ENCODE data around the genes NSUN5, FKBP6, BCL7B and TBL2.

DNA sequence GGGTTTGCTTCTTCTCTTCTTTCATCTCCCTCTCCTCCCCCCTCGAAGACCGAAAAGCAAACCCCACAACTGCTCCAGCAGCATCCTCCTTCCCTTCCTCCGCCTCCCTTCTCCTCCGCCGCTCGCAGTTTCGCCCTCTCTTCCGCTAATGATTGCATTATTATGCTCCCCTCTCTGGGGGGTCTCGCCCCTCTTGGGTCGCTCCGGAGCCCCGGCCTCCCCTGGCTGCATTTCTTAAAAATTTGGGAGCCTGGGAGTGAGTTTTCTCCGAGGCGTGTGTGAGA lies 467 bp downstream of the AUTS2 start:
- PRO-cap = no peak
- RRBS, 2 experiments = no CpG with 5 or more reads among the region's 14 CpGs

DNA sequence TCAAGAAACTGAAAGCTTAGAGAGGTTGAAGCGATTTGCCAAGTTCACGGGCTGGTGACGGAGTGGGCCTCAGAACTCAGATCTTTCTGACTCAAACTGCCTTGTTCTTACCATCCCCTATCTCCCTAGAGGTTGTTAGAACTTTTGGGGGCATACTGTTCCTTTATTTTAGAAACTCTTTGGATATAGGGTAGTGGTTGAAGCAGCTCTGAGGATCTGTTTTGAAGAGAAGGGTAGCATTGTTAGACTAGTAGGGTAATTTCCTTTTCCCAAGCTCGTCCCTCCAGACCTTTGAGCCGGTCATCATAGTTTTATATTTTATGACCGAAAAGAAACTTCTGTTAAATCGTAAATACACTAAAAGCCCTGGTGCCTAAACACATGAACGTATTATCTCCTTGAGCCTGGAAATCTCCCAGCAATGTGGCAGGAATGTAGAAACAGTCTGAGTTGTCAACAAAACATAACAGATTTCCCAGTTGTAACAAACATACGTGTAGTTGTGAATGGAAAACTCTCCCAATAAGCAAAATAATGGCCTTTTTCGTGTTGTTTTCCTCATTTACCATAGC lies 541.6 kb upstream of the GALNT17 start:
- PRO-cap = no peak
- RRBS, 2 experiments = no CpG with 5 or more reads among the region's 10 CpGs

GRCh38 chr7:70696086-70696888 lies 435.7 kb upstream of the GALNT17 start:
- PRO-cap = no peak
- RRBS, 2 experiments = no CpG with 5 or more reads among the region's 12 CpGs

DNA sequence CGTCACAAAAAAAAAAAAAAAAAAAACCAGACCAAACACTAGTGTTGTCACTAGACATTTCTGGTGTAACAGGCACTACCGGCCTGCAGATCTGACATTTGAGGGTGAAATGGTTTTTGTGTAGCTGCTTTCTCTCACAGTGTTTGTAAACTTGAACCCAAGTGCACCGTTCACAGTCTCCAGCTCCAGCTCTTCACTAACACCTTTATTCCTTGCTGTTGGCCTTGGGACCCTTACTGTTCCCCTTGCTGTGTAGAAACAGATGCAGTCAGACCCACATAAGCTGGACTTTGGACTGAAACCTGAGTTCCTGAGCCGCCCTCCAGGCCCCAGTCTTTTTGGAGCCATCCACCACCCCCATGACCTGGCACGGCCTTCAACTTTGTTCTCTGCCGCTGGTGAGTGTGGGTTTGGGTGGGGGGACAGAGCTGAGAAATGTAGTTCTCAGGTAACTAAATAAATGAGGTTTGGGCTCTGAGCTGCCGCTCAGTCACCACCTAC lies 350.5 kb upstream of the GALNT17 start:
- PRO-cap = no peak
- RRBS, 2 experiments = no CpG with 5 or more reads among the region's 7 CpGs

GRCh38 chr7:71630391-71630865 lies 498.5 kb downstream of the GALNT17 start:
- PRO-cap = no peak
- RRBS, 2 experiments = no CpG with 5 or more reads among the region's 3 CpGs

GRCh38 chr7:72840344-72840658 lies 12.3 kb upstream of the TYW1B start:
- PRO-cap = no peak
- RRBS, 2 experiments = no CpG with 5 or more reads among the region's 4 CpGs

- PRO-cap = no peak
- RRBS, 2 experiments = no CpG with 5 or more reads among the region's 8 CpGs
These were observed 9.8 kb upstream of the POM121 start for GRCh38 chr7:72914974-72915609.

GRCh38 chr7:73308725-73309212 lies at the start of gene NSUN5:
Gene NSUN5, minus strand, starts transcription at chr7:73308826.
- PRO-cap = bidirectional peak, plus-strand start at chr7:73308915, minus-strand start at chr7:73308816
- RRBS, 2 experiments = 2 to 3% methylated on average over 2 of the region's 36 CpGs

GRCh38 chr7:73324047-73324949 lies 3.6 kb downstream of the TRIM50 start:
- PRO-cap = bidirectional peak, plus-strand start at chr7:73324238, minus-strand start at chr7:73324230
- RRBS, 2 experiments = 82 to 83% methylated on average over 3 of the region's 31 CpGs

DNA sequence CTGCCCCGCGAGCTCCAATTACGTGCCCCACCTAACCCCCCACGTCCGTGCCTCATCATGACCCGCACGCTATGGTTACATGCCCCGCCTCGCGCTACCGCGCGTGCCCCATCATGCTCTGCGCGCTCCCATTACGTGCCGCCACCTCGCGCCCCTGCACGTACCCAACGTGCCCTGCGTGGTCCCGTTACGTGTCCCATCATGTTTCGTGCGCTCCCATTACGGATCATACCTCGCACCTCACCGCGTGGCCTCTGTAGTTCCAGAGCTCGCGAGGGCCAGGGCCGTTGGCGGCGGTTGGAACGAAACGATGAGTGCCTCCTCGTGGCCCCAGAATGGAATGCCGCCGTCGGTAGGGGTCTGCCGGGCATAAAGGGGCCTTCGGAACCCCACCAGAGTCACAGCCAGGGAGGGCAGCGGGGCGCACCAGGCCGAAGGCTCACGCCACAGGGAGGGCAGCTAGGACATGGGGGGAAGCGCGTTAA lies at the start of gene FKBP6:
TSS of gene FKBP6 (plus strand) at position 199 of the 485 bp plus-strand sequence.
- PRO-cap = no peak
- RRBS, 2 experiments = no CpG with 5 or more reads among the region's 49 CpGs

DNA sequence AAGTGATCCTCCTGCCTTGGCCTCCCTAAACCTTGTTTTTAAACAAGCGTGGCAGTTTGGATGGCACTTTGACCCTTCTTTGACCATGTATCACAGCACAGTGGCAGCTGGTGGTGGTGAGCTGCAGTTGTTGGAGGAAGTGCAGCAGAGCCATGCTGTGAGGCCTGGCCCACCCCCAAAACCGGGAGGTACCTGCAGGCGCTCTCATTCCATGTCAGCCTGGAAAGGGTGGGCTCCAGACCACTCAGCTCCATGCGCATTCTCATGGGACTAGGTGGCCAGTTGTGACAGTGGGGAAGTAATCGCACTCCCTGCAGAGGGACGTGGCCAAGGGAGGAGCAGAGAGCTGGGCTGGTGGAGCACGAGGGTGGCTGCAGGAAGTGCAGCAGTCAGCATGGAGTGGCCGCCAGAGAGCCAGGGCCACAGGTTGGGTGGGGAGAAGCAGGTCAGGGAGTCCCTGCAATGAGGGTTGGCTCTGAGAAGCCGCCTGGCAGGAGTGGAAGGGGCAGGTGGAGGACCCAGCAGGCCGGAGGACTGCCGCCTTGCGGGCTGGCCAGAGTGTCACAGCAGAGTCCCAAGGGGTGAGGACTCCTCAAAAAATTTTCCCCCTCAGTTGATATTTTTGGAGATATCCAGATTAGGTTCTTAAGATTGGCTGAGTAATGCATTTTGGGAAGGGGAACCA lies 26.1 kb downstream of the FKBP6 start:
- PRO-cap = no peak
- RRBS, 2 experiments = no CpG with 5 or more reads among the region's 12 CpGs

- PRO-cap = bidirectional peak, plus-strand start at chr7:73399627, minus-strand start at chr7:73399567
- RRBS, 2 experiments = no CpG with 5 or more reads among the region's 17 CpGs
These were observed 34.3 kb upstream of the FZD9 start for GRCh38 chr7:73399175-73399803.

DNA sequence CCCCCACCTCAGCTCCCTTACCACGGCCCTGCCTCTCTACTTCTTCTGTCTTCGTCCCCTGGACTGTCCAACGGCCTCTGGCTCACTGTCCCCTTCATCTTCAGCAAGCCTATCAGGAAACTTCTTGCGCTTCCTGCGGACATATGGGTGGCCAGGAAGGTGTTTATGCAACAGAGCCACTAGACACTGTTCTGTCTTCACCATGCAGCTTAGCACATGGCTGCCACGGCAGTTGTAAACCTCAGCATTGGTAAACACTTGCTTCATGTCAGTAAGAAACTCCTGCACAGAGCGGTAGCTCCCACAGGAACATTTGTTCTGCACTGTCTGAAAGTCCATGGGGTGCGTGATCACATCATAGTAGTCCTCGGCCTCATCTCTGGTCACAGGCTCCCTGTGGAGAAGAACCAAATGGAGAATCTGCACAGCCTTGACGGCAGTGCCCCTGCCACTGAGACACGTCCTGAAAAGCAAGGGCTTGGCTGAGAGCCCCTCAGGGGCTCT lies 8.6 kb downstream of the FZD9 start:
- PRO-cap = no peak
- RRBS, 2 experiments = no CpG with 5 or more reads among the region's 11 CpGs

DNA sequence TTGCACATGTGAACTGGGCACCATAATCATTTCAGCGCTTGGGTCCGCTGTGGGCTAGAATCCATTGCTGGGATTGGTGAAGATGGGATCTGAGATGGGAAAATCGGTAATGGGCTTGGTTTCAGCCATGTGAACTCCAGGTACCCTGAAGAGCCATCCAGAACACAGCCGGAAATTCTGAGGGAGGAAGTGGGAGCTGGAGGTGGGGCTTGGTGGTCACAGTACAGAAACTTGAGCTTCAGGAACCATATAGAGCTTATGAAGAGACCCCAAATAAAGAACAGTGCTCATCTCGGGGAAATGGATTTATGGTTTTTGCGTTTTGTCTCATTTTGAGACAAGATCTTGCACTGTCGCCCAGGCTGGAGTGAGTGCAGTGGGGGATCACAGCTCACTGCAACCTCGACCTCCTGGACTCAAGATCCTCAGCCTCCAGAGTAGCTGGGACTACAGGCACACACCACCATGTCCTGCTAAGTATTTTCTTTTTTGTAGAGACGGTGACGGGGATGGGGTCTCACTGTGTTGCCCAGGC lies 3.5 kb upstream of the BAZ1B start:
- PRO-cap = no peak
- RRBS, 2 experiments = no CpG with 5 or more reads among the region's 10 CpGs

- PRO-cap = no peak
- RRBS, 2 experiments = 90 to 100% methylated on average over 2 to 3 of the region's 33 CpGs
These were observed 14.6 kb upstream of the BAZ1B start for GRCh38 chr7:73536226-73537654.

DNA sequence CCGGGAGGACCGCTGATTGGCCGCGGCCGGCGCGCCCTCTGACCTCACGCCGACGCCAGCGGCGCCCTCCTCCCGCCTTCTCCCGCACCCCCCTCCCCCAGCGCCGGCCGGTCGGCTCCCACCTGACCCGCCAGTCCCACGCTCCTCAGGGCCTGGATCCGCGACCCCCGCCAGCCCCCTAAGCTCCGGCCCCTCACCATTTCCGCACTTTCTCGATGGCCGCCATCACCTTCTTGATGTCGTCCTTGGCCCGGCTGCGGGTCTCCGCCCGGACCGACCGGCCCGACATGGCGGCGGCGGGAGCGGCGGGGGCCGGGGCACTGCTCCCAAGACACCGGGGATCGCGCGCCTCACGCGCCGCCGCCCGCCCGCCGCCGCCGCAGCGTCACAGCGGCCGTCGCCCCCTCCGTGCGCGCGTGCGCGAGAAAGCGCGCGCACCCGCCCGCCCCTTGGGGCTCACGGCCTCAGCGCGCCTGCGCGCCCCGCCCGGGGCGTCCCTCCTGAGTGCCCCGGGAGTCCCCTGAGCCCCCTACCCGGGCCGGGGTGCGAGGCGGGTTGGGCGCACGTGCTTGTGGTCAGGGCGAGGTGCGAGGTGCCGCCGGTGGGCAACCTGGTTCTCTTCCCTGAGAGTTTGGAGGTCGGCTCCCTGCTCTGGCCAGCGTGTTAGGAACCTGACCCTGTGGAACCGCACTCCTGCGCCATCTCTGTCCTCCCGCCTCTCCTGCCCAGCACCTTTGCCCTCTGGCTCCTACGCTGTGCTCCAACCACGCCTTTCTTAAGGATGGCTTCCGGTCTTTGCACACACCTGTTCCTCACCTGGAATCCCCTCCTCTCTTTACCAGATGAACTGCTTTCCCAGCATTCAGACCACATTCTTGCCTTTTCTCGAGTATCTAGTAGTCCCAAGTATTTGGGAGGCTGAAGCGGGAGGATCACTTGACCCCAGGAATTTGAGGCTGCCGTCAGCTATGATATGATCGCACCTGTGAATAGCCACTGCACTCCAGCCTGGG lies at the start of gene BCL7B:
TSS of gene BCL7B (minus strand) at position 401 of the 1,013 bp plus-strand sequence.
- PRO-cap = bidirectional peak, plus-strand start at position 86 of the sequence, minus-strand start outside the sequence; bidirectional peak, plus-strand start at position 515 of the sequence, minus-strand start at position 348 of the sequence; unidirectional peak, minus-strand start at position 723 of the sequence
- RRBS, 2 experiments = 2% methylated on average over 40 of the region's 100 CpGs

- PRO-cap = bidirectional peak, plus-strand start at chr7:73579012, minus-strand start at chr7:73578579
- RRBS, 2 experiments = 2% methylated on average over 8 of the region's 90 CpGs
These were observed at the start of gene TBL2 for GRCh38 chr7:73578284-73579399. Gene TBL2, minus strand, starts transcription at chr7:73578579.

DNA sequence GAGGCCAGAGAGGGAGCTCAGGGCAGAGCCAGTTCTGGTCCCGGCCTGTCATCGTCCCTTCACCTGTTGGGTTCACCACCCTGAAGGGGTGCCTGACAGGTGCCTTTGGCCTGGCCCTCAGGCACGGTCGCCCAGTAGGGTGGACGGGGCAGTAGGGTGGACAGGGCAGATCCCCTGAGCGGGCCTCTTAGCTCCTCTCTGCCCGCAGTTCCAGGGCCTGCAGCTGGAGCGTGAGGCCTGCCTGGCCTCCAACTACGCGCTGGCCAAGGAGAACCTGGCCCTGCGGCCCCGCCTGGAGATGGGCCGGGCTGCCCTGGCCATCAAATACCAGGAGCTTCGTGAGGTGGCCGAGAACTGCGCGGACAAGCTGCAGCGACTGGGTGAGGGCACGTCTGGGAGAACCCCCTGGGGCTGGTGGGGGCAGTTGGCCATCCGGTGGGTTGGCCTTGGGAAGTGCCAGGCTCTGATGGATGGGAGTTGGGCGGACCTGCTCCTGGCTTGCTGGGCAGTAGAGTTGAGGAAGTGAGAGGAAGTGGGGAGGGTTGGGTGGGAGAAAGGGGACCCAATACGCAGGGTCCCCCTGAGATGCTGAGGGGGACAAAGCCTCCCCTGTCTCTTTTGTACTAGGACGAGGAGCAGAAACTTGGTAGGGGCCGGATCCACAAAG lies 1.7 kb downstream of the VPS37D start:
- PRO-cap = no peak
- RRBS, 2 experiments = 100% methylated on average over 1 of the region's 24 CpGs; no CpG with 5 or more reads in 1 of the 2 experiments

- PRO-cap = no peak
- RRBS, 2 experiments = no CpG with 5 or more reads among the region's 4 CpGs
These were observed 7.6 kb downstream of the VPS37D start for GRCh38 chr7:73675035-73675899.

GRCh38 chr7:73718511-73719116 lies 855 bp downstream of the STX1A start:
- PRO-cap = no peak
- RRBS, 2 experiments = no CpG with 5 or more reads among the region's 25 CpGs